ENCODE data around the gene DLX4.

DNA sequence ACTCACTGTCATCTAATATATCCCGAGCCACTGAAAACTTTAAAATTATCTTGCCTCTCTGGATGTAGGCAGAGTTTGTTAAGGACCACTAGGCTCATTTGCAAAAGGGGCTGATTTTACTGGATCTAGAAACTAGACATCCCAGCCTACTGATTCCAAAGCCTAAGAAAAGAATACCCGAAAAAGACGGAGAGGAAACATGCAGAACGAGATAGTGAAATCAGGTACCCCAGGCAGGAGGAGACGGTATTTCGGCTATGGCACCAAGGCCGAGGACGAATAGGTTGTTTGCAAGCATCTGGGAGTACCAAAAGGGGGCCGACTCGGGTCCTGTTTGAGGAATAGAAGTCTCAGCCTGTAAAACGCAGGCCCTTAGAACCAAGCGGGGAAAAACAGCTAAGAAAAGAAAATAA is 643 bp downstream of the SLC35B1 start:
- PRO-cap, result unidirectional peak, plus-strand start at position 258 of the sequence

DNA sequence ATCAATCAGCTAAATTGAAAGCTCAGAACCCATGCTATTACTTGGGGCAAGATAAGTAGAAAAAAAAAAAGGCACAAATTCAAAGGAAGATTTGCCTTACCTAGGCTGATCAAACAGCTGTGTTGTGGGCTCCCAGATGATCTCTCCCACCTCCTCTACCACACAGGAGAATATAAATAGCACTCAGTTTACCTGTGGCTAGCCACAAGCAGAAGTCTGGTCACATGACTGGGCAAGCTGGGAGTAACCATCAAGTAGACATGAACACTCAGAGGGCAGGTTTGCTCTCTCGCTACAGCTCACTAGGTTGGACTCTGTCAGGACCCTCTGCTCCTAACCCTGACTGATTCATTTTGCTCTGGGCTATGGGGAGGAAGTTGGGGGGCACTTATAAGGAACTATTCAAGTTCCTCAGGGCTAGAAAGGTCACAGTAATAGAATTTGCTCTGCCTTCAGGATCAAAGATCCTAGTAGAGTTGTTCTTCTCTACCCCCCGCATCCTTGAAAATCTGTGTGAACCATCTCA is 16.8 kb downstream of the FAM117A start:
- PRO-cap, result no peak

GRCh38 chr17:49760843-49761287 is 3.1 kb downstream of the FAM117A start:
- PRO-cap, result no peak

DNA sequence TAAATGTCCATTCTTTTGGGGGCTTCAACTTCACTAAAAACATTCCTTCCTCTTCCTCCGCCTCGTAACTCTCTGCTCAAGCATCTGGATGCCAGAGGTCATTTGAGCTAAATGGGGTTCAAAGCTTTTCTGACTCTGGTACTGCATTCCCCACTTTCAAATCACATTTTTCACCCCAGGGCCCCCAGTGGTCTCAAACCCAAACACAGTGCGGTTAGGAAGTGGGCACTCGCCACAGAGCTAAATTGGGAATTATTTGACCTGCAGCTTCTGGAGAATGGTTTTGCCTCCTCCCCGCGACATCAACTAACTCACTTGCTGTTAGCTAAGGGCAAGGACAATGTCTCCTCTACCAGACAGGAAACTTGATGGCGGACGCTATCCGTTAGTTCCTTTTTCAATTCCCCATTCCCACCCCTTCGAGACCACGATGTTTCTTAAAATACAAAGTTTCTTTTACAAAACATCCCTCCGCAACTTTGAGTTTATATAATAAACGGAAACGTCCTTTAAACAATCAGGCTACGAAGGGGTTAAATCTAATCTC is 612 bp upstream of the KAT7 start:
- PRO-cap, result bidirectional peak, plus-strand start at position 187 of the sequence, minus-strand start outside the sequence; bidirectional peak, plus-strand start at position 314 of the sequence, minus-strand start at position 313 of the sequence

DNA sequence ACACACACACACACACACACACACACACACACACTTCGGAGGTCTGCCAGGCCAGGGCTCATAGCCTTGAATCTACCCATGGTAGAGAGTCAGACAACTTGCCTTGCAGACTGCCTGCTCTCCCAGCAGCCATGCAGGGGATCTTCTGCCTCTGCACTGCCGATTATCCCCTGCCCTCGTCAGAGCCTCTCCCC is 279 bp downstream of the TAC4 start:
- PRO-cap, result no peak

DNA sequence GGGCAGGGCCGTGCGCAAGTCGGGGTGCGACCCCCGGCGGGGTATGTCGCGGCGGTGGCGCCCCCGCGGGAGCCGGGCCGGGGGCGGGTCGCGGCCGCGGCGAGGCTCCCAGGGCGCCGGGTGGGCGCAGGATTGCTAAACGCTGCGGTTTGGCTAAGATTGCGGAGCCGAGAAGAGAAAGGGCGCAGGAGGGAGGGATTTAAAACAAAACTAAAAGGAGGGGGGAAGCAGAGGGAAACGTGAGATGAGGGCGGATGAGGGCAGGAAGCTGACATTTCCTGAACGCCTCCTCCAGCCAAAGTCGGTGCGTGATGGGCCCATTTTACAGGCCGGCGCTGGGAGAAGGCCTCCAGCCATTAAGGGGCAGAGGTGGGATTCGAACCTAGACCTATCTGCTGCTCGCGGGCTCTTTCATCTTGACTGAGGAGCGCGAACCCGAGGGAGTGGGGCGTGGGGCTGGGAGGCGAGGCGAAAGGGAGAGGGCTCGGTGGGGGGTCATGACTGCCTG is 3.5 kb upstream of the TAC4 start:
- PRO-cap, result no peak

GRCh38 chr17:49890842-49891269 is 43.0 kb upstream of the TAC4 start:
- PRO-cap, result no peak

GRCh38 chr17:49910627-49911173 is 58.3 kb upstream of the DLX4 start:
- PRO-cap, result no peak

DNA sequence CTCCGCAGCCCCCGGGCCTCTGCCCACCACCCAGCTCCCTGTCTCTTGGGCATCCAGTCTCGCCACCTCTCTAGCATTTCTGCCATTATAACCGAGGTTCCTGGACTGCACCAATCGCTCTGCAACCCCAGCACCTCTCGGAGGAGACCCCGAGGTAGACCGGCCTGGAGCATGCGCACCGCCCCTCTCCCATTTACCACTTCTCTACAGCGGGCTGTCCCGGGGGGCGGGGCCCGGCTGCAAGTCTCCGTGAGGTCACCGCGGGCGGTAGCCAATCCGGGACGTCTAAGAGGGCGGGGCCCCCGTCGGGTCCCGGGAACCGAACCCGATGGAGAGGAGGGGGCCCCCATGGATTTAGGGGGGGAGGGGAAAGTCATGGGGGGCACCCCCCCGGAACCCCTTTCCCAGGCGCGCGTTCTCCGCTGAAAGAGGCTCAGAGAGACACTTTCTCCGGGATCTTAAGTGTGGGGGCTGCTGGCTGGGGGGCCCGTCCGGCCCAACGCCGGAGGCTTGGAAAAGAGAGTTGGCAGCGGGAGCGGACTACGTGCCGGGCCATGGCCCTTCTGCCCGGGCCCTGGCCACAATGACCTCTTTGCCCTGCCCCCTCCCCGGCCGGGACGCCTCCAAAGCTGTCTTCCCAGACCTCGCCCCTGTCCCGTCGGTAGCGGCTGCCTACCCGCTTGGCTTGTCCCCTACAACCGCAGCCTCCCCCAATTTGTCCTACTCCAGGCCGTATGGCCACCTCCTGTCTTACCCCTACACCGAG is at the start of gene DLX4:
DLX4 (plus strand) TSS at position 305 of the 766 bp plus-strand sequence.
- PRO-cap, result unidirectional peak, minus-strand start at position 188 of the sequence

GRCh38 chr17:49972449-49972803 is 3.4 kb downstream of the DLX4 start:
- PRO-cap, result no peak

DNA sequence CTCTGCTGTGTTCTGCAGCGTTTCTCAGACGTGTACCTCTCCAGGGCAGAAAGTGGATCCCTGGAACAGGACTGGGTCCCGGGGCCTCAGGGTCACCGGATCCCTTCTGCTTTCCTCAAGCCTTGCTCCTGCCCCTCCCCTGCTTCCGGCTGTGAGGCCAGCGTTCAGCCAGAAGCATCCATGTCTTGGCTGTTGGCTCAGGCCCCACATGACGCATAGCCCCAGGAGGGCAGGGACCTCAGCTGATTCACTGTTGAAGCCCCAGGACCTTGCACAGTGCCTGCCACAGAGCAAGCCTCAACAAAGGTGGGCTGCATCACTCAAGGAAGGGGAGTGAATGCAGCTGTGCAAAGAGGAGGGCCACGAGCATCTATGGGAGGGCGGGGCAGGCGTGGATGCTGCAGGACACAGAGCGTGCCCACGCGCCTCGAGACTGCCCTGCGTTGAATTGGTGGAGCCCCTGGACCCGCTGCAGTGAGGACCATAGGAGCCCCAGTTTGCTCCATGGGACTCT is 28.3 kb upstream of the ITGA3 start:
- PRO-cap, result no peak

DNA sequence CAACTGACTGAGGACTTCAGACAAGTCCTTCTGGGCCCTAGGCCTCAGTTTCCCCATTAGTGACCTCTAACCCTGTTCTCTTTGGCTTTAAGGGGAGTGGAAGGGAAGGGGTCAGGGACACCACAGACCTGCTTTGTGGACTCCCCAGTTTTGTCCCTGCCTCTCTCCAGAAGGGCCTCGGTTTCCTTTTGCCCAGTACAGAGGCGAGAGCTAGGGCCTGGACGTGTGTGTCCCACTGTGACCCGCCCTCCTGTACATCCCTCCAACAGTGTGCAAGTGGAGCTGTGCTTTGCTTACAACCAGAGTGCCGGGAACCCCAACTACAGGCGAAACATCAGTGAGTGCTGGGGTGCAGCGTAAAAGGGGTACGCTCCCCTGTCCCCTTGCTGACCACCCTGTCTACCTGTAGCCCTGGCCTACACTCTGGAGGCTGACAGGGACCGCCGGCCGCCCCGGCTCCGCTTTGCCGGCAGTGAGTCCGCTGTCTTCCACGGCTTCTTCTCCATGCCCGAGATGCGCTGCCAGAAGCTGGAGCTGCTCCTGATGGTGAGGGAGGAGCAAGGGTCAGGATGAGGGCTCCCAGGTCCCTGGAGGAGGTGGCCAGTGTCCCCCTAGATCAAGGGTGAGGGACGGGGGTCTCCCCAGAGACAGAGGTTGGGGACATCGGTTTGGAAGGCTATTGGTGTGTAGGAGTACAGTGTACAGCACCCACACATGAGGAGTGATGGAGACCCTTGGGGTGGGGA is 19.5 kb downstream of the ITGA3 start:
- PRO-cap, result no peak

- PRO-cap, result no peak
Measured at GRCh38 chr17:50078784-50079437, 16.2 kb upstream of the PDK2 start.

- PRO-cap, result no peak
Measured at GRCh38 chr17:50089541-50090631, 5.3 kb upstream of the PDK2 start.

DNA sequence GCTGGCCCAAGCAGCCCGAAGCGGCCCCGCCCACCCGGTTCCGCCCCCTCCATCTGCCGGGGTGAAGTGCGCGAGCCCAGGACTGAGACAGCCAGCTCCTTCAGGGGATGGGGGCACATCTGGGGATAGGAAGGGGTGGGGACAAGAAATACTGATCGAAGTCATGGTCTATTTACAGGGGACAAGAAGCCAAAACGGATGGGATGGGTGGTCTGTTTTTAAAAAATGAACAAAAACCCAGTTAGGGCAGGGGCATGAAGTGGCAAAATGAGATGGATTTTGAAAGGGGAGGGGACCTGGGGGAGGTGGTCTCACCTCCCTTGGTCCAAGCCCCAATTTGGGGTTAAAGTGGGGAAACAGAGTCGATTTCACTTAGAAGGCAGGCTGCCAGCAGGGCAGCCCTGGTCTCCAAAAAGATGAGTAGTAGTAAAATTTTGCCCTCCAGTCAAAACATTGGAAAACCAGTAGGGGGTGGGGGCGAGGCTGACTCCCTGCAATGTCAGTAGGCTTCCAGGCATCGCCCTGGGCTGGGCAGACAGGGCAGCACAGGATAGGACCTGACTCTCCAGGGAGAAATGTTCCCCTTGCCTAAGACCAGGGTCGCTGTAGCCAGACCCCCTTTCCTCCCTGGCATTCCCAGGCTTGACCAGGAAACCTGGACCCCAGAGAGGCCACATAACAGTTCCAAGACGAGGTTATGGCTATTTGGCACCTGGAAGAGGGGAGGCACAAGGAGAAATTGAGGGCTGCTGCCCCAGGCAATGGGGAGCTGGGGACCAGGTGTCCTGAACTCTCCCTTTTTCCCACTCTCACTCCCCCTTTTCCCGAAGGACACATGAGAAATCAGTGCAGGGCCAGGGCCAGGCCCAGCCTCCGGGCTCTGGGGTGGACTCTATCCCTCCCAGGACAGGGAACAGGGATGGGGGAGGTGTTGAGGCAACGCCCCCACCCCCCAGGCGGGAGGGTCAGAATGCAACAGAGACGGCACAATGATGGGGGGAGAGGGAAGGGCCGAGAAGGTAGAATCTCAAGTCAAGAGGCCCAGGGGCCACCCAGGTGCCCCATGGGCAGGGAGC is 4.2 kb upstream of the SAMD14 start:
- PRO-cap, result no peak

GRCh38 chr17:50135848-50136433 is 6.0 kb upstream of the SAMD14 start:
- PRO-cap, result no peak

DNA sequence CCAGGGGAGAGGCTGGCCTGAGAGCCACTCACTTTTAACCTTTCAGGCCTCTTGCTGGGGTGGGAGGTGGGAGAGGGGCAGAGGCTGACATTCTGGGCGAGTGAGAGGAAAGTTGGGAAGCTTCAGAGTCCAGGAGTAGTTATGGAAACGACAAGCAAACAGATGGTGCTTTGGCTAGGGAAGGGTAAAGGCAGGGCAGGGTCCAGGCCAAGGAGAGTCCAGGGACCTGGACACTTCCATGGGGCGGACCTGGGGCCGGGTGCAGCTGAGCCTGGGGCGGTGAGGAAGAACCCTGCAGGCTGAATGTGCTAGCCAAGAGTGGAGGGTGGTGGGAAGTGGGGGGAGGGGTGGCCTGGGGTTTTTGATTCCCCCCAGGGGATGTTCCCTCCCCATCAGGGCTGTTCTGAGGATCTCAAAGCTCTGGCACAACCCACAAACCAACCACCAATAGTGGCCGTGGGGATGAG is 2.7 kb downstream of the PPP1R9B start:
- PRO-cap, result no peak

DNA sequence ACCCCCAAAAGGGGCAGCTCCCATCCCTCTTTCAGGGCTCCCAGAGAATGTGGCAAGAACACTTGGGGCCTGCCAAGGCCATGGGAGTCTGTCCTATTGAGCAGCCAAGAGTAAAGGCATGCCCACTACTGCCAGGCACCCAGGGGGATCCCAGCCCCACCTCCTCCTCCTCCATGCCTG is 2.3 kb downstream of the PPP1R9B start:
- PRO-cap, result no peak

GRCh38 chr17:50161328-50162173 is 4.3 kb upstream of the SGCA start:
- PRO-cap, result bidirectional peak, plus-strand start at chr17:50161839, minus-strand start at chr17:50161522

DNA sequence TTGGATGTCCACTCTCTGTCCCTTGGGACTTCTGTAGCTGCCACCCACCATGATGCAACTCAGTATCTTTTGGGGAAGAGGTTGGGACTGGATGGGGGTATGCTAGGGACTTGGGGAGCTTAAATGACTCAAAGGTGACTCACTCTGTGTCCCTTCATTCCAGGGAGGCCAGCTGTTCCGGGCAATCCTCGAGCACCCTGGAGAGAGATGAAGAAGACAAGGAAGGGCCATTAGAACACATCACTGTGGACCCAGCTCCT is 4.6 kb downstream of the COL1A1 start:
- PRO-cap, result no peak

Data from neural crest cell (in vitro differentiated cells).